Penis (tissue), 1 donor: ENCODE measurements around the genes RNF175 and PLRG1.

DNA sequence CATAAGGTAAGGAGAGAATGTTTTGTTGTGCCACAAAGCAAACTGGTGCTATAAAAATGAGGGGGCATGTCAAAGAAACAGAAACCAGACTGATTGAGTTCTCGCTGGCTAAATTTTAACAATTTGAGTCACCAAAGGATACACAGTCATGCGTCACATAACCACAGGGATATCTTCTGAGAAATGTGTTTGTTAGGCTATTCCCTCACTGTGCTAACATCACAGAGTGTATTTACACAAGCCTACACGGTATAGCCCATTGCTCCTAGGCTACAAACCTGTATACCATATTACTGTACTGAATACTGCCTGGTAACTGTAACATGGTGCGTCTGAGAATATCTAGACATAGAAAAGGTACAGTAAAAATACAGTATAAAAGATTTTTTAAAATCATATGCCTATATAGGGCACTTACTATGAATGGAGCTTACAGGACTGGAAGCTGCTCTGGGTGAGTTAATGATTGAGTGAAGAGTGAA lies 50.1 kb downstream of the FBXW7 start:
- PRO-cap = no peak

GRCh38 chr4:152532096-152533166 lies 3.5 kb downstream of the FBXW7 start:
- PRO-cap = no peak

GRCh38 chr4:152678361-152679179 lies 1.2 kb downstream of the TMEM154 start:
- PRO-cap = no peak

DNA sequence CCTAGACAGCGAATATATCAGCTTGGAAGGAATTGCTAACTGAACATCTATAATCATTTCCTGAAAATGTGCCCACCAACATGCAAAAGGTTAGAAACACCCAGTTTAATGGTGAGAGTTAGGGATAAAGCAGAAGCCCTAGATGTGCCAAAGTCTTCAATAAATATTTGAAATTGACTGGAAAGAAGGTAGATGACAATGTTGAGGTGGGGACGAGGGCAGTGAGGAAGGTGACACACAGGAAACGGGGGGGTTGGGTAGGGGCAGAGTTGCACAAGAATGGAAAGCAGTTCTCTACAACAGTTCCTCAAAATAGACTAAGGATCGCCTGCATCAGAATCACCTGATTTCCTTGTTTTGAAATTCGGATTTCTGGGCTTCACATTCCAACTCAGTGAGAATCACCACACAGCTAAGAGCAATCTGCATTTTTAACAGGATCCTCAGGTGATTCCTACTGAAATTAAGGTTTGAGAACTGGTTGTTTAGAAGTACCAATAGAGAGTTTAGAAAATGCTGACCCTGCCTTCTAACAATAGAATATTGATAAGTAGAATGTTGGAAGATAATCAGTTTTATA lies 70.6 kb downstream of the ARFIP1 start:
- PRO-cap = no peak

GRCh38 chr4:153008613-153009143 lies 72.6 kb downstream of the FHDC1 start:
- PRO-cap = no peak

- PRO-cap = no peak
Measured at GRCh38 chr4:153115507-153116767, 88.3 kb upstream of the TRIM2 start.

DNA sequence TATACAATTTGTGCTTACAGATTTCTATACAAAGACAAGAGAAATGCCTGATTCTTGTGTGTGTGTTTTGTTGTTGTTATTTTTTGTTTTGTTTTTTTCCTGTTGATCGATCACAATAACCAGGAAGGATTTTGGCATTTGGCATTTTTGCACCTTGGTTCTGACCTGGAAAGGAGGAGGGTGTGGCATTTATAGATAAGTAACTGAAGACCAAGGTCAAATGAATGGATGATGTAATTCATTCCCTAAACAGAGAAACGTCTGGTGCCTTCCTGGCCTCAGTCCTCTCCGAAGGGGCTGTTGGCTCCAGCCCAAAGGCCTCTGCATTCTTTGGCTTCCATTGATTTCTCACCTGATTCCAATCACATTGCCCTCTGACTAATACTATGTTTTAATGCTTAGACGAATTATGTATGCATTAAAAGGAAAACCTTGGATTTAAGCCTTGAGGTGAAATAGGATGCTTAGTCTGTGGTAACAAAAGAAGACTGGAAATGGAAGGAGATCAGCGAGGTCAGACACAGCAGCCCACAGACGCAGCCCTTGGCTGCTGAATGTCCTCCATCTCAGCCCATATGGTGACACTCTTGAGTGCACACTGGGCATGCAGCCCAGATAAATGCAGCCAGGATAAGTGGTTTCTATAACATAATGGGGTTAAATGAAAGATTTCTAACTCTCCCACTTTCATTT lies 60.6 kb upstream of the TRIM2 start:
- PRO-cap = no peak

DNA sequence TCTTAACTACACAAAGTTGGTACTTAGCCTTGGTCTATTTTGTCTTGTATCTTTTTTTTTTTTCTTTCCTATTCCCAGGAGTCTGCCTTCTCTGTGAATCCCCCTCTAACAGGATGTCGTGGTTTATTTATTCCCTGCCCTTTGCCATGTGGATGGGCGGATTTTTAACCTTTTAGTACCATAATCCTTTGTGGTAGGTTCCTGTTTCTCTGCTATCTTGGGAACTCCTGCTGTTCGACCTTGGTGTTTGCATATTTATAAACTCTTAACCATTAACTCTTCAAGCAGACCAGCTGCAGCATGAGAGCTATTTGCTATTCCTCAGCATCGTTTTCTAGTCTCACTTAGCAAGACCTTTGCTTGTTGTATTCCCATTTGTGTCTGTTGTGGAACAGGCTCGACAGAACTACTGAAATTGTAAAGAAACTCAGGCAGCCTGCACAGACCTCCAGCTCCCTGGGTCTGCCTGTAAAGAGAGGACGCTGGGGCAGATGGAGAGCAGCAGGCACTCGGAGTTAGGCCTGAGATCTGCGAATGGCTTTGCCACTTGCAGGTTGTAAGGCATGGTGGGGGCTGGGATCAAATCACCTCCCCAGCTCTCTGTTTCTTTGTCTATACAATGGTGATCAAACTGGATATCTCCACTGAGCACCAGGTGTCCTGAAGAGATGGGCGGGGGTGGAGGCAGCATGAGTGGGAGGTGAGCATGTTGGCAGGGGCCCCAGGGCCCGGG lies 38.2 kb downstream of the TRIM2 start:
- PRO-cap = no peak

- PRO-cap = no peak
Measured at GRCh38 chr4:153483778-153484150, 17.6 kb downstream of the TMEM131L start.

DNA sequence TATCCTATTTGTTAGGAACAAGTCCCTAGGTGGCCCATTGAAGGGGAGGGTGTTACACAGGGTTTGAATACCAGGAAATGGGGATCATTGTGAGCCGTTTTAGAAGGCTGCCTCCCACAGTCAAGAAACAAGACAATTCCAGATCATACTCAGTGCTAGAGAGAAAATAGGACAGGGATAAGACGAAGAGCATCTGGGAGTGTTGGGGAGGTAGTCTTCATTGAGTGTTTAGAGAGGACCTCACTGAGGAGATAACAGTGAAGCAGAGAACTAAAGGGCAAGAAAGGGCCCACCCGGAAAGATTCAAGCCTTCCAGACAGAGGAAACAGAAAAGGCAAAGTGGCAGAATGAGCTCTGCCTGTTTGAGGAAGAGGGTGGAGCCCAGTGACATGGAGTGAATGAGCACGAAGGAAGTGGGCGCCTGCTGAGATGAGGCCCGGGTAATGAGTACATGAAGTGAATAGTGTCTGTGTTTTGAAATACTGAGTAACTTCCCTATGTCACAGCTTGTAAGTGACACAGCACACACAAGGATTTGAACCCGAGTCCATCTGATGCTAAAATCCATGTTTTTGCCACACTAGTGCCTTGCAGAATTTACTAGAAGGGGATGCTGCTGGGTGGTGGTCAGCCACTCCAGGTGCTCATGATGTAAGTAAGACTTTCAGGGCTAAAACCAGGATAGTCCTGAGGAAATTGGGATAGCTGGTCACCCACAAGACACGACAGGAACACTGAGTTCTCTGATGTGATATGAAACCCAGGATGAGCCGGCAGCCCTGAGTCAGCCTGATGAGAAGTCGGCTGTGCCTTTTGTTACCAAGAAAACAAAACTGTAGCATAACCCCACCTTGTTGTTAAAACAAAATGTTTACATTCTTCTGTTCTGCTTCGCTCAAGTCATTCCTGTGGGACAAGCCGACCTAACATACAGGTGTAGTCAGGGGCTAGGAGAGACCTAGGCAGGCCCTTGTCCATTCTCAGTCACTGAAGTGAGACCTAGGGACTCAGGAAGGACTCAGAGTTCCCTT lies 32.4 kb upstream of the TLR2 start:
- PRO-cap = no peak

GRCh38 chr4:153759805-153760471 lies at the start of gene RNF175:
RNF175 (minus strand) TSS chr4:153760024.
- PRO-cap = no peak

- PRO-cap = bidirectional peak, plus-strand start at chr4:154550523, minus-strand start at chr4:154550419
Measured at GRCh38 chr4:154550261-154550690, at the start of gene PLRG1. PLRG1 (minus strand) TSS chr4:154550400.

DNA sequence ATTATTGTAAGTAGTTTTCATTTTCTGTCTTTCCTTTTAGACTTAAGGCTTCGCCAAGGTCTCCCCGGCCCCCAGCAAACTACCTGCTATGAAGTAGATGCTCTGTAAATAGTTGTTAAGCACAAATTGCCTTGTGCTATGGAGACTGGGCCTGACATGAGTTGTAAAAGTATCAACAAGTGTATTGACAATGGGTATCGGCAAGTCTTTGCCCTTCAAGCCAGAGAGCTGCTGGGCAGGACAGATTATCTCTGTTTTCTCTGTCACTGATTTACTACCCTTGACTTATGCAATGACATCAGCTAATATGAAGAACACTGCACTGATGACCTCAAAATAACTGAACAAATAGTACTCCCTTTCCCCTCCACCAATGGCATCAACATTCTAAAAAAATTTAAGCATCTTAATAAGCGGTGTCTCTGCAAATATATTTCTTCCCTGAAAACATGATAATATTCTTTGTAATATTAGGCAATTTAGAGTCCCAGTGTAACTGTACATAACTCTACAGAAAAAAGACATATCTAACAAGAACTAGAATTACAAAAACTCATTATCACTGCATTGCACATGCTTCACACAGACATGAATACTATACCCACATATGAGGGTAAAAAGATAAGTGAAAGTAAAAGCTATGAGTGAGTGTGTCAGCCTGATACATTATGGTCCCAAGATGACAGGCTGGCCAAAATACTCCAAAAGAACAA lies 2.6 kb upstream of the FGB start:
- PRO-cap = no peak

DNA sequence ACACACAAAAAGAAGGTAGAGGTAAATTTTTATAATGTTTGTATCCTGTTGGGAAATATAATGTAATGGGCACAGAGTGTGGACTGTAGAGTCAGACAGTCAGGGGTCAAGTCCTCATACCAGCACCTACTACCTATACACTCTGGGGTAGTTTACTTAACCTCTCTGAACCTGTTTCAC lies 2.1 kb upstream of the FGB start:
- PRO-cap = no peak

GRCh38 chr4:154560958-154561240 lies 1.9 kb upstream of the FGB start:
- PRO-cap = no peak

DNA sequence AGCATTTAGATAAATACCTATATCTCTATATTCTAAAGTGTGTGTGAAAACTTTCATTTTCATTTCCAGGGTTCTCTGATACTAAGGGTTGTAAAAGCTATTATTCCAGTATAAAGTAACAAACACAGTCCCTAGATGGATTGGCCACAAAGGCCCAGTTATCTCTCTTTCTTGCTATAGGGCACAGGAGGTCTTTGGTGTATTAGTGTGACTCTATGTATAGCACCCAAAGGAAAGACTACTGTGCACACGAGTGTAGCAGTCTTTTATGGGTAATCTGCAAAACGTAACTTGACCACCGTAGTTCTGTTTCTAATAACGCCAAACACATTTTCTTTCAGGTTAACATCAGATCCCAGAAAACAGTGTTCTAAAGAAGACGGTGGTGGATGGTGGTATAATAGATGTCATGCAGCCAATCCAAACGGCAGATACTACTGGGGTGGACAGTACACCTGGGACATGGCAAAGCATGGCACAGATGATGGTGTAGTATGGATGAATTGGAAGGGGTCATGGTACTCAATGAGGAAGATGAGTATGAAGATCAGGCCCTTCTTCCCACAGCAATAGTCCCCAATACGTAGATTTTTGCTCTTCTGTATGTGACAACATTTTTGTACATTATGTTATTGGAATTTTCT lies 7.4 kb downstream of the FGB start:
- PRO-cap = no peak

DNA sequence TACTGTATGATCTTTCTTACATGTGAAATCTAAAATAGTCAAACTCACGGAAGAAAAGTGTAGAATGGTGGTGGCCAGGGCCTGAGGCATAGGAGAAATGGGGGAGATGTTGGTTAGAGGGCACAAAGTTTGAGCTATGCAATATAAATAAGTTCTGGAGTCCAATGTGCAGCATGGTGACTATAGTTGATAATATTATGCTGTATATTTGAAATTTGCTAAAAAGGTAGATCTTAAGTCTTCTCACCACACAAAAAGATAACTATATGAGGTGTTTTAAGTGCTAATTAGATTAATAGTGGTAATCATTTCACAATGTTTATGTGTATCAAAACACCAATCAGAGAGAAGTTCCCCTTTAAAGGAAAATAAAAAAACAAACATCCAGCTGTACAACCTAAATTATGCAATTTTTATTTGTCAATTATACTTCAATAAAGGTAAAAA lies 1.5 kb upstream of the FGA start:
- PRO-cap = no peak

DNA sequence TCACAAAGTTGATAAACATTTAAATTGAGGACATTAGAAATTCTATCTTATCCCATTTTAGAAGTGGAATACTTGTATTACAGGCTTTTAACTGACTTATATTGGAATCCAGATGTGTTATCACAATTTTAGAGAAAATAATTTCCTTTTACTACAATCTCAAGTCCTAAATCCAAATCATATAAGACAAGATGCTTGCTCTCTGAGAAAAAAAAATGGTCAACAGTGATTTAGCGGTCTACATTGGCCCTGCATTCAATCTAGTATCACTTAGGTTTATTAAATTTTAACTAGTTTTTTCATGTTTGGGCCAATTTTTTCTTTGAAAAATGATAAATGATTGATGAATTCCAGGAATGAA lies 2.7 kb upstream of the FGG start:
- PRO-cap = no peak

DNA sequence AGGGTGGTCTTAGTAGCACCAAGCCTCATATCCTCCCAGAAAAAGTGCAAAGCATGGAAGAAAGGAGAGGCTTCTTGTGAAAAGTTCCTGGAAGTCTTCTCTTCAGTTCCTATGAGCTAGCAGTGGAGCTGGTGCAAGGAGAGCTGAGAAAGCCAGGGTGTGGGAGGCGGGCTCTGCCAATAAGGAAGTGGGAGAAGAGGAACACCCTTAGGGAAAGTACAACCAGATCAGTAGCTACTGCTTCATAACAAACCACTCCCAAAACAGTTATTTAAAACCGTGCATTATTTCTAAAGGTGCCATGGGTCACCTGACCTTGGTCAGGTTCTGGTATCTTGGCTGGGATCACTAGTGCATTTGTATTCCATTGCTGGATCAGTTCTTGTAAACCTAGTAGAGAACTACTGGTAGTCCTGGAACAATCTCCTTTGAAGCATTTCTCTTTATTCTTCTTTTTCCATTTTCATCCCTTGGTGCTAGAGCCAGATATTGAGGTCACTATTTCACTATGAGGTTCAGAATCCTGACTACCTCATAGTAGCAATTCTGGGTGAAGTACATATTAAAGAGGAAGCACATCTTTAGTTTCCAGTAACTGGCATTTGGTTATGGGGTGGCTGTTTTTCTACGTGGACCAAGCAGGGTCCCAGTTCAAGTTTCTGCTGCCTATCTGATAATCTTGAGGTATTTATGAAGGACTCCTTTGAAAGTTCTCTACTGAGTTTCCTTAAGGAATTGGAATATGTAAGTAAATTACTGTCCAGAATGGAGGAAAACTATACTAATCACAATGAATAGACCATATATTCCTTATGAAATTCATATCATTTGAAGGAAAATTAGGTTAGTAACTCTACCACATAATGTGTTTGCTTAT lies 72.1 kb downstream of the MAP9 start:
- PRO-cap = no peak

DNA sequence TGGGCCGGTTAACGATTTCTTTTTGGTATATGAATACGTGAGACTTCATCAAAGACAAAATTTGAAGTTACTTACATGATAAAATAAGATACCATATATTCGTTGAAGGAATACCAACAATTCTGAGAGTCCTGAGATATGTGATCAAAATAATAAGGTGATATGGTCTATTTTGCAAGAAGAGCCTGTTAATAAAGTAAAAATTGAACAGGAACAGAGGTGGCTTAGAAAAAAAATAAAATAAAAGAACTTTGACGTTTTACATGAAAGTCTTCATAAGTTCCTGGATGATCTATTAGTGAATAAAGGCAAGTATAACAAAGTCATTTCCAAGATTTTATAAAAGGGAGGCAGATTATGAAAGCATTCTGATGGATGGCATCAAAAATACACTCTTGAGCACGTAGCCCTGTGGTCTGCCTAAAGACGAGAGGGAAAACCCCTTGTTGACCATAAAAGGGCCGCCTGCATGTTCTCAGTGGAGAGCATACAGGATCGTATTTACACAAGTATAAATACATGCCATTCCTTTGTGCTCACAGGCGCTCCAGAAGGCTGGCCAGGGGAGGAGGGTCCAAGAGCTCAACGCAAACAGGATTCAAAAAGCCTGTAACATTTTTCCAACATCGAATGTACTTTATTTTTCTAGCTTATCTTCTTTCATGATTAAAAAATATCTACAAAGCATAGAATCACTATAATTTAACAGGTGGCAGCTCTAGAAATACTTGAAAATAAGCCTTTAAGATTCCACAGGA lies 29.7 kb downstream of the PDGFC start:
- PRO-cap = no peak